Metastatic Breast Carcinoma in the Ovary (tissue), 3 donors: Measurements from ENCODE around the gene ATP10D.

DNA sequence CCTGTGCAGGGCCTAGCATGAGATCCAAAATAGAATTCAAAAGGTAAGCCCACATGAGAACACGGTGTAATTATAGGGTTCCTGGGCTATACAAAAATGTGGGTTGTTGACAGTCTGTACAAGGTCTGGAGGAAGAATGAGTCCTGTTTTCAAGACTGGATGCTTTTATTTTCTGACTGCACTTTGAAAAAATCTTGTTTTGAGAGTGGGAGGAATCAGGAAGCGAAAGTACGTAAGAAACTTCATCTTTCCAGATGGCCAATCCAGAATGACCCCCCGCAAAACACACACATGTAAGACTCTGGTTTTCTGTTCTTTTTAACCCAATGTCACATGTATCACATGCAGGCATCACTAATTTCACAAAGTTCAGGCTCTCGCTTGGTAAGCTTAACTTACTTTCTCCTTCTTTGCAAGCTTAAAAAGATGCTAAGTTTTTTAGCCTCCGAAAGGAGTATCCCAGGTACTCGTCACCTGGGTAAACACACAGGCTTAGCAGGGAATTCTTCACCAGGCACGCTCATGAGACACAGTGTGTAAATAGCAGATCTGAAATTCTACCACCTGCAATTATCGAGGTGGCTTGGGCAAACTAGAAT is 90.5 kb downstream of the NSUN7 start:
- PRO-cap, 3 experiments, result no peak in any of the 3 experiments

DNA sequence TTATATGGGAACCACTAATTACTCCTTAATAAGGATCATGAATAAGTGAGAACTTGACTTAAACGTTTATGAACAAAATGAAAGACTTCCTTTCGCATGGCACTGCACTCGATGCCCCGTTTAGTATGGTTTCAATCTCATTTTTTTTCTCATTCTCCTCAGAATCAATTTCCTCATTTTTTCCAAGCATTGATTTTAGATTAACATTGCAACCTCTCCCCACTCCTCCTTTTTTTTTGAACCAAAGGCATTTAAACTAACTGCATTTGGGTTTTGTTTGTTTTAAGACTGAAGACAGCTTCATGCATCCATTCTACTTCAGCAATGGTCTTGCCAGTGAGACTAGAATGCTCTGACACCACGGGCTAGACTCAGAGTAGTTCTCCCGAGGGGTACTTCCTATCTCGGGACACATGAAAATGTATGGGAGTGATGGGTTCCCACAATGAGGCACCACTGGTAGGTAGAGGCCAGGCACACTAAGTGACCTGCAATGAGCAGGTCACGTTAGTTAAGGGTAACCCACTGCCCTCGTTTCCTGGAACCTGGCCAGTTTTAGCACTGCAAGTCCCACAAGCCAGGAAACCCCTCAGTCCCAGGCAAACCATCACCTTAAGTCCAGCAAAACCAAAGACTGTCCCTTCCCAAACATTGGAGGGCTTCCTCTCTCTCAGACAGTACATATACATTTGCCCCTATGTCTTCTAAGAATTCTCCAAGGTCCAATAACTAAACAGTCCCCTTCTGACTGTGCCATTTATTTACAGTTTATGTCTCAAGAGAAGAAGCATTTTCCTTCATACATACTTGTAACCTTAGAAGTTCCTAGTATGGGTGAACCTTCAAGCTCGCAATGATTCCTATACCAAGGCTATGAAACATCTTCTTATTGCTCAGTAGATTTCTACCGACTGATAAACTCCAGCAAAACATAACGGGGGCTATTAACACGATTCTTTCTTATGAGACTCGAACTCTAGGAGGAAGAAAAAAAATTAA is 220.8 kb downstream of the NSUN7 start:
- PRO-cap, 3 experiments, result no peak in any of the 3 experiments

DNA sequence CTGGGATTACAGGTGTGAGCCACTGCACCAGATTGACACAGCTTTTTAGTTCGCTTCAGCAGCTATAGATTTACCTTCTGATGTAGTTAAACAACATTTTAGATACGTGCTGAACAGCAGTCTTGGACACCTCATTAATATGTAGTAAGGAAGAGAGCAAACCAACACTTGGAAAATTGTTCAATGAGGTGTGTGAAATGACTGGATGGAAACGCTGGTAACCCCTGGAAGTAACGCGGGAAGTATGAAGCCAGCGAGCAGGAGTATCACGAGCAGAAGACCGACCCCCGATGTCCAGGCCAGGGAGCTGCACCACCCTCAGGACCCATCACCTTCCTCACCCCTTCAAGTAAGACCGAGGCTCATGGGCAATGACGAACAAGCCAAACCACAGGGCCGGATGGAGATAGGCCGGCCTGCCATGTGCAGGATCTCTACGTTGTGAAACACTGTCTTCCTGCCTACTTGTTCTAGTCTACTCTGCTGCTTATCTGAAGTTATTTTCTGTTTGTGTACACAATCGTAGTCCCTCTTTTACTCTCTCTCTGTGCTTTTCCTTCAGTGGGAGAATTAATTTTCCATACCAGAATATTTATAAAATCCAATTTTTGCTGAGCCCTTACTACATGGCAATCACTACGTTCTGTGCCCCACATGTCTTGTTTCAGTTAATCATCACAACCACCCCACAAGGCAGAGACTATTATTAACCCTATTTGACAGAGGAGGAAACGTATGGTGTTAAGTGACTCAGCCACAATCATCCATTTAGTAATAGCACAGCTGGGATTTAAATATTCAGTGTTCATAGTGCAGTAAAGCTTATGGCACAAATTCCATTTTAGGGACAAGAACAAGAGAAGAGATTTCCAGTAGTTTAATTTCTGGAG is 221.7 kb downstream of the APBB2 start:
- PRO-cap, 3 experiments, result no peak in any of the 3 experiments

GRCh38 chr4:40996969-40997614 is 217.2 kb downstream of the APBB2 start:
- PRO-cap, 3 experiments, result no peak in any of the 3 experiments

- PRO-cap, 3 experiments, result no peak in any of the 3 experiments
Observed at GRCh38 chr4:41195106-41195775, 19.1 kb downstream of the APBB2 start.

GRCh38 chr4:41257084-41258027 is 628 bp downstream of the UCHL1 start:
- PRO-cap, 3 experiments, result peak in 1 of 3 experiments; most common plus-strand start chr4:41257552 (in 1); most common minus-strand start chr4:41257453 (in 1)

DNA sequence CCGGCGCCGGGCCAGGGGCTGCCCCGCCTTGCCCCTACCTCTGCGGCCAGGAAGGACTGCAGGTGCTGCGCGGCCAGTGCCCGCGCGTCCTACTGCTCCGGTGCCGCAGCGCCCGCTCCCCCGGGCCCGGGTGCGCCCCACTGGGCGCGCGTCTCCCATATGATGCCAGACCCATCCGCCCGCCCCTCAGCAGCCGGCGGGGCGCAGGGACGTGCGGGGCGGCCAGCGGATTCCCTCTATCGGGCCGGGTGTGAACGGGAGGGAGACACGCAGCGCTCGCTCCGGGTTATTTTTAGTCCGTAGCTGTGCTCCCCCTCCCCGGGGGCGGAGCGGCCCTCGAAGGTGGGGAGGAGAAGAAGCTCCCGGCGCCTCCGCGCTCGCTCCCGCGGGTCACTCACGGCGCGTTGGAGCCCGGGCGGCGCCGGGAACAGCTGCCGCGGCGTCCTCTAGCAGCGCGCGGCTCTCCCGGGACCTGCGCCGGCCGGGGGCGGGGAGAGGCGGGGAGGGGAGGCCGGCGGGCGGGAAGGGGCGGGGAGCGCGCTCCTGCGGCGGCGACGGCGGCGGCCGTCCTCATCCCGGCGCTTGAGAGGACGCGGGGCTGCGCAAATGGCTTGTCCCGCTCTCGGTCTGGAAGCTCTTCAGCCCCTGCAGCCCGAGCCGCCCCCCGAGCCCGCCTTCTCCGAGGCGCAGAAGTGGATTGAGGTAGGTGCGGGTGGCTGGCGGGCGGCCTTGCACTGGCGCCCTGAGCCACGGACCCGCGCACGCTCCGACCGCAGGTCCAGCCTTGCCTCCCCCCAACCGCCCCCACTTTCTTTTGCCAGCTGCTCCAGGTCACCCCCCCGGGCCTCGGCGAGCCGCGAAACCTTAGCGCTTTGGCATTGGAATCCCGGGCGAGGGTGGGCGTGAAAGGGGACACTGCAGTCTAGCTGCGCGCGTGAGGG is 103.8 kb downstream of the UCHL1 start:
- PRO-cap, 3 experiments, result peak in 3 of 3 experiments; most common plus-strand start position 397 of the sequence (in 3); most common minus-strand start position 305 of the sequence (in 2)

- PRO-cap, 3 experiments, result no peak in any of the 3 experiments
Observed at GRCh38 chr4:41362163-41362674, 105.5 kb downstream of the UCHL1 start.

GRCh38 chr4:41934480-41934847 is 765 bp upstream of the TMEM33 start:
- PRO-cap, 3 experiments, result no peak in any of the 3 experiments

DNA sequence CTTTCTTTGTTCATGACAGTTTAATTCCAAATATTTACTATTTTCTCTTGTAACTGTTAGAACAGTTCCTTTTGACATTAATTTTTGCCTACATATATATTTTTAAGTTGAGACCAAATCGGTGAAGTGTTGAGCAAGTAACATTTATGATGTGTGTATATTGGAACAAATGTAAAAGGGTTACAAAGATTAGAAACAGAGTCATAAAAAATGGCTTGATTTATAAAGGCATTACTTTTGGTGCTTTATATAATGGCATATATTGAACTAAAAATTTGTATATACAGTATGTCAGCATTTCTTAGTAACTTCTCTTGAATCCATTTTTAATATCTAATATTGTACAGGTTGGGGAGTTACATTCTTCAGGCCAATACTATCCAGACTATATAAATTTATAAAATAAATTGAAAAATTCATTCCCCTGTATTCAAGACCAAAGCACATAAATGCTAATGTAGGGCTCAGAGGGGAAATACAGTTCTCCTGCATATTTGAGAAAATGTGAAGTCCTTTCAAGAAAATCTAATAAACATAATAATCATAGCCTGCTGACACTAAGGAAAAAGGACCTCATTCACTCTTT is 21.9 kb upstream of the DCAF4L1 start:
- PRO-cap, 3 experiments, result no peak in any of the 3 experiments

DNA sequence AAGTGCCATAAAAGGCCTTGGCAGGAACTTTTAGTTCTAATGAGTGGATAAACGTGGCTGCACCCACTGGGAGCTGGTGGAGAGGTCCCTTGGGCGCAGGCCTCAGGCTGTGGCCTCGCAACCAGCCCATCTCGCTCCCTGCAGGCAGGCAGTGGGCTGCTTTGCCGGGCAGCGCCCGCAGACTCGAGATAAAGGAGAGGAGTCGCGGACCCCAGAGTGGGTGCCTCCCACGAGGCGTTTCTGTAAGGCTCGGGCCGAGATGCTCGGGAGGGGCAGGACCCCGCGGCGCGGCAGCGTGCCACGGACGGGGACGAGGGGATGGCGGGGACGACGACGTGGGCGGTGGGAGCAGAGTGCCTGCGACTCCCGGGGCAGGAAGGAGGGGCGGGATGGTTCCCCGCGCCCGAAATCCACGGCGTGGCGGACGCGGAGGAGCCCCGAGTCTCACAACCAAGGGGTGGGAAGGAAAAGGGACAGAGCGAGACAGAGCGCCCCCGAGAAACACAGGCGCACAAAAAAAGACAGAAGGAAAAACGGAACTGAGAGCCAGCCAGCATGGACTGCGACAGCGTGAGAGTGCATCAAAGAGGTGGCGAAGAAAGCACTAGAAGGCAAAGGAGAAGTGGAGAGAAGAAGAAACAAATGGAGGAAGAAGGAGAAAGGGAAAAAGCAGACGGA is 1.7 kb downstream of the BEND4 start:
- PRO-cap, 3 experiments, result no peak in any of the 3 experiments

DNA sequence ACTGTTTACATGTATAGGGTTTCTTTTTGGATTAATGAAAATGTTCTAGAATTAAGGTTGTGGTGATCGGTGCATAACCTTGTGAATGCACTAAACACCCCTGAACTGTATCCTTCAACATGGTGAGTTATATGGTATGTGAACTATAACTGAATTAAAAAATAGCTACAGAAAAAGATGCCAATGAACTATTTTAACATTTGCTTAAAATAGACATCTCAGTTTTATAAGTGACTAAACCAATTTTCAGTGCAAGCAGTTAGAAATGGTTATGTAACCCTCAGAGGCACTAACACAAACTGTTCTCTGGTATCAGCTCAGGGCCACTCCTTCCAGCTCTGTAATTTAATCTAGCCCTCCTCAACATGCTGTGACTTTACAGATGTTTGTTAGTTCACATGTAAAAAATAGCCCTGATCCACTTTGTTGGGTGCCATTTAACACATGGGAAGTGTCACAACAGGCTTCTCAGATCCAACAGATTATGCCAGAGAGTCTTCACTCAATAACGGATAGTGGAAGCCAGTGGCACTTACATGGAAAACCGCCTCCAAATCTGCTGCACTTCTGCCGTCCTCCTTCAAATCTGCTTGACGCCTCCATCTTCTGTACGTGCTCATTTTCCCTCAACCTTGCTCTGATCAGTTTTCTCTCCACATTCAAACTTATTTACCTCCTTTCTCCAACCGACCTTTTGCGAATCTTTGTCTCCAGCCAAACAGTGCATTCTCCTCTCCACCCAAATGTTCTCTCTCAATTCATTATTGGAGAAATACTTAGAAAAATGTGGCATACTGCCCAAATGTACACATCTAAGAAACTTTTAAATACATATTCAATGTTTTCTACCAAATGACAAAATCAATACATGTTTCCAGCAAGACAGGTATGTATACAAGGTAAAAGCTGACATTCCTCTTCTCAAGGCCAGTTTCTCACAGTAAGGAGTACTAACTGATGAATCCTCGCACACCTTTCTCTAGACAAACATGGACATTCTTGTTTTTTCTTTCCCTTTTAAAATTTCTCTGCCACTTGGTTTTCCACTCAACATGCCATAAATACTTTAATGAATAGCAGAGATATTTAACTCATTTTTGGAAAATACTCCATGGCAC is 51.5 kb downstream of the ATP8A1 start:
- PRO-cap, 3 experiments, result no peak in any of the 3 experiments

DNA sequence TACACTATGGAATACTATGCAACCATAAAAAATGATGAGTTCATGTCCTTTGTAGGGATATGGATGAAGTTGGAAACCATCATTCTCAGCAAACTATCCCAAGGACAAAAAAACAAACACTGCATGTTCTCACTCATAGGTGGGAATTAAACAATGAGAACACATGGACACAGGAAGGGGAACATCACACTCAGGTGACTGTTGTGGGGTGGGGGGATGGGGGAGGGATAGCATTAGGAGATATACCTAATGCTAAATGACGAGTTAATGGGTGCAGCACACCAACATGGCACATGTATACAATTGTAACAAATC is 767.6 kb downstream of the GRXCR1 start:
- PRO-cap, 3 experiments, result no peak in any of the 3 experiments

DNA sequence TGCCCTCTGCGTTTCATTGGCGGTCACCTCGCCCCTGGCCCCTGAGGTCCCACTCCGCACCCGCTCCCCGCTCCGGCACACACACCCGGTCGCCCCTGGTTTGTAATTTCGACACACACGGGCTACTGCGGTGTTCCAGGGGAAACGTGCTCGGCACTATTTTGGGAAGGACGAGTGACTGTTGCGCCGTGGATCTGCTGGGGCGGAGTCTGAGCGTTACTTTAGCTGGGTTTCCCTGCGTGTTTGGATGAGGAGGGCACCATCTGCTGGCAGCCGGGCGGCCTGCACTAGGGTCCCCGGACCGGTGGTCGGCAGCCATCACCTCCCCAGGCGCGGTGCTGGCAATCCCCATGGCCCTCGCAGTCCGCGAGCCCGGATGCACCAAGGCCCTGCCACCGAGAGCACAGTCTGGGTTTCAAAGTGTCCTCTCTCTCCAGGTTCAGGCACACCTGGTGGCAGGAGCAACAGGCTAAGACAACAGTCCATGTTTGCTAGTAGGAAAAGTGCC is 1.2 kb downstream of the GABRB1 start:
- PRO-cap, 3 experiments, result no peak in any of the 3 experiments

DNA sequence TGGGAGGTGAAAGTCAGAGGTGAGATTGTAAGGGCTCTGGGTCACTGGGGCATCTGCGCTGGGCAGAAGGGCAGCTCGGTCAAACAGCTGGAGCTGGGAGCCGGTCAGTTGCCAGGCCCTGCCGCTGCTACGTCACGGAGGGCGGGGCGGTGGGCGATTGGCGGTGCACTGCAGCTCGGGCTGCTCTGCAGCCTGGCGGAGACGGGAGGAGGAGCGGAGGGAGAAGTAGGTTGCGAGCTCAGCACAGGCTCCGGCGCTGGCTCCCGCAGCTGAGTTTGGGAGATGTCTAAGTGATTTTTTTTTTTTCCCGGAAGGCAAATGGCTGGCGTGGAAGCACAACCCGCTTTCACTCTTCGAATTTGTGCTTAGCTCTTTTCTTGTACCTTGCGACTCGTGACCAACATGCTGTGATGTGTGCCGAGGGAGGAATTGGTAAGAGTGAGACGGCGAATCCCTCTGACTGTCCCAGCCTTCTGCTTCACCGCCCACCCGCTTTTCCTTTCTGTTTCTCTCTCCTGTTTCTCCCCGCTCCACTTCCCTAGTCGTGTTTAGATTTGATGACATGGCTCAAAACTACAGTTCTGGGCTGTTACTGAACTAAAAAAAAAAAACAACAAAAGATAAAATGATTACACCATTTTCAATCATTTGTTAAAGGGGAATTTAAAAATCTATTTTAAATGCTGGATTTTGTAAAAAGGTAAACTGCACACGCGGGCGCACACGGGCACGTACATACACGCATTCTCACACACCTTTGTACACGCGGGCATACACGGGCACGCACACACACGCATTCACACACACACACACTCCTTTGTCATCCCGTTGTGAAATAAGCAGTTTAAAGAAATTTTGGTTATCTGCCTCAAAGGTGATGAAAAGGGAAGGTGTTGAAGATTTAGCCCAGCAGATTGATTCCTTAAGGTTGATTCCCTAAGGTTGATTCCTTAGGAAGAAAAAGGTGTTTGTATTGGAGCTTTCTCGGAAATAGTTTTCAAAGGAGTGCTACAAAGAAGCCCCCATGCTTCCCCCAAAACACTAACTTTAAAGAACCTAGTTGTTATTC is at the start of gene ATP10D:
TSS of gene ATP10D (plus strand) at position 188 of the 1,069 bp plus-strand sequence.
- PRO-cap, 3 experiments, result peak in 3 of 3 experiments; most common plus-strand start position 198 of the sequence (in 2); most common minus-strand start position 504 of the sequence (in 2)

DNA sequence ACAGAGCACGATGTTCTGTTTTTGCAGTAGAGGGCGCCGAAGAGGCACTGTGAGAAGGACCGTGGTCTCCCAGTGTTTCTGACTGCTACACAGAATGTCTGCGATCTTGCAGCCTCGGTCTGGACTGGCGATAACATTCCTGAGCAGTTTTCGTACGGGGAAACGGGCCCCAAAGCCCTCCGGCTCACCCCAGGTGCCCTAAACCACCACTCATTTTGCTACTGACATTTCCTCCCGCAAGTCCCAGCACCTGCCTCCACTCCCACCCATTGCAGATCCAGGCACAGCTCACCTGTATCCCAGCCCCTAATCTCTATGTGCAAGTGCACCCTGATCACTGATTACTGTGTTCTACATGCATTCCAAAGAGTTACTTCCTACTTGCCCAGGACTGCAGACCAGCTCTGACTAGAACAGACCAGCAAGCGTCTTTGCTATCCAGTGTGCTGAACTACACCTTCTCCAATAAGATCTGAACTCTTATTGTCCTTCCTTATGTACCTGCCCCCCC is 12.4 kb upstream of the NFXL1 start:
- PRO-cap, 3 experiments, result no peak in any of the 3 experiments

DNA sequence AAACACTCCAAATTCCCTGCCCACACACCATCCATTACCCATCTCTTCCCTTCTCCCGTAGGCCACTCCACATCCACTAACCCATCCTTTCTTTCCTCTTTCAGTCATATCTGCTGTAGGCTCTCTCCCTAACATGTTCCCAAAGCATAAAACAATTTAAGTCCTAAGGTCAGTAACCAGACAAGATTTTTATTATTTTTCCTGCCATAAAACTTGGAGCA is 5.5 kb downstream of the NIPAL1 start:
- PRO-cap, 3 experiments, result no peak in any of the 3 experiments

DNA sequence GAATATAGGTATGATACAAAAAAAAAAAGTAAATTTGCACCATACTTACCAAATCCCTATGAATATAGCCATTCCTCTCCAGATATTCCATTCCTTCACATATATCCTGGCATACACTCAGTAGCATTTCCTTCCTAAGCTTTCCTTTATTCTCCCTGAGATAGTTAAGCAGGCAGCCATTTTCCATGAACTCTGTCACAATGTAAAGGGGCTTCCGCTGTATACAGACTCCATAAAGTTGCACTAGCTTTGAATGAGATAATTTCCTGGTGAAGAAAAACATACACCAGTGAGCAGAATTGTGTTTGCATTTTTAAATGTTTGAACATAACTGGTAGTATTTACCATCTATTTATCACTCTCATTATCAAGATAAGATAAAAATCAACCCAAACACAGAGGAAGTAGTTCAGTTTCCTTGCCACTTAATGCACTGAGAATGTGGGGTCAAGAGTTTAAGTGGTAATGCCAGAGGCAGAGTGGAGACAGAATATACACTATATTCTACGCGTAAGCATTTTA is 54.1 kb downstream of the TXK start:
- PRO-cap, 3 experiments, result no peak in any of the 3 experiments

- PRO-cap, 3 experiments, result no peak in any of the 3 experiments
Observed at GRCh38 chr4:48093805-48094294, 40.2 kb downstream of the TXK start.

DNA sequence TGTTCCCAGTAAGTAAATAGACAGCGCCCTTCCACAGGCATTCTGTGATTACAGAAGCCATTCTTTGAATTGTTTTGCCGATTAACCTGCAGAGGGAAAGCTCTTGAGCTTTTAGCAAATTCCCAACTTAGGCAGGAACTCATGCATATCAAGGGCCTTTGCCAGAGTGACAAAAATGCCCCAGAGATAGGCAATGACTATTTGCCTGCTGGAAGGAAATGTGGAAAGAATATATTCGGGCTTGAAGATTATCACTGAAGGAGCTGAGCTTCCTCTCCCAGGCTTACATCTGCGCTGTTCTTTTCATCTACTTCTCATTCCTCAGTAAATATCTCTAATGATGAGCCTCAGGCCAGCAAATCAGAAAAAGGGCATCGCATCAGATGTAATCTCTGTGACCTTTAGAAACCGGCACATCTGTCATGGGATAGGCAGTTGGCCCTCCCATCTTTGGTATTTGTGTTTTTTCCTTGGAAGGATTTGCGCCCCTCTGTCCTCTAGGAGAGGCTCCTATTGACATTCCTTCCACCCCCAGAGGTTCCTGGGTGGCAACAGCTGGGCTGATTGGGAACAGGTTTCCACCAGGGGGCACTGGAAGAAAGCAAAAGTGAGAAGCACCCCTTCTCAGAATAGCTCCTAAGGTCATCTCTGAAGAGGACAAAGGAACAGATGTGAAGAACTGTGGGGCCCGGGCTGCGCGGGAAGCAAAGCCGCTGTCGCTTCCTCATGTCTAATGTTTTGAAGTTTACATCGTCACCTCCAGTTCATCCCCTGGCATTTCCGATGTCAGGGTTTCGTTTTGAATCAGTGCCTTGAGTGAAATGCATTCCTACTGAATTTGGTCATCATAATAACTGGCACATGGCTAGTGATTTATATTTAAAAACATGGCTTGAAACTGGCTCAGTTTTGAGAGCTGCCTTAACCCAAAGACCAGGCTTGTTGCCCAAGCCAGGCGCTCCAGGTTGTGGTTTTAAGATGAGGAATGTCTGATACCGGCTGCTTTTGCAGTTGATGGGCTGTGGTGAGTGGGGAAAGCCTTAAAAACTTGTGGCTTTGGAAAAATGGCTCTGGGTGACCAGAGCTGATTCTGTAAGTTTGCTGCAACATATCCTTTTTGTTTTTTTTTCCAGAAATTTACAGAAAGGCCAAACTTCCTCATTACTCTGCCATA is 6.3 kb downstream of the TXK start:
- PRO-cap, 3 experiments, result no peak in any of the 3 experiments